GM23248 (cell line): Measurements from ENCODE around the genes FAM166B, CA9, SPAG8 and HINT2.

DNA sequence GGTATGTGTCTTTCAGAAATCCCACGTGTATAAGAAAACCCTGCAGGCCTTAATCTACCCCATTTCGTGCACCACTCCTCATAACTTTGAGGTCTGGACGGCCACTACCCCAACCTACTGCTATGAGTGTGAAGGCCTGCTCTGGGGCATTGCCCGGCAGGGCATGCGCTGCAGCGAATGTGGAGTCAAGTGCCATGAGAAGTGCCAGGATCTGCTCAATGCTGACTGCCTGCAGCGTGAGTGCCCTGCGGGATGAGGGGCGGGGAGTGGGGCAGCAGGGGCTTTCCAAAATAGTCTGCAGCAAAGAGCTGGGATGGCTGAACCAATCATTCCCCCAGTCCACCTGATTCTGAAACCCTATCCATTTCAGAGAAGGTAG is 113.9 kb upstream of the RUSC2 start:
- RAMPAGE, long total RNA: no peak

DNA sequence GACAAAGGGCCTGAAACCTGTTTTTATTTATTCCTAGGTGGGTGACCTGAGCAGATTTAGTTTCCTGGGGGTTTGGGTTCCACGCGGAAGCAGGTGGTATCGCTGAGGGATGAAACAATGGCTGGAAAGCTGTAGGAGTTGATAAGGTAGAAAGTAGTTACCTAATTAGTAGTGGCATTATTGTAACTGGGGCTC is 1.1 kb downstream of the RUSC2 start:
- RAMPAGE, long total RNA: no peak

DNA sequence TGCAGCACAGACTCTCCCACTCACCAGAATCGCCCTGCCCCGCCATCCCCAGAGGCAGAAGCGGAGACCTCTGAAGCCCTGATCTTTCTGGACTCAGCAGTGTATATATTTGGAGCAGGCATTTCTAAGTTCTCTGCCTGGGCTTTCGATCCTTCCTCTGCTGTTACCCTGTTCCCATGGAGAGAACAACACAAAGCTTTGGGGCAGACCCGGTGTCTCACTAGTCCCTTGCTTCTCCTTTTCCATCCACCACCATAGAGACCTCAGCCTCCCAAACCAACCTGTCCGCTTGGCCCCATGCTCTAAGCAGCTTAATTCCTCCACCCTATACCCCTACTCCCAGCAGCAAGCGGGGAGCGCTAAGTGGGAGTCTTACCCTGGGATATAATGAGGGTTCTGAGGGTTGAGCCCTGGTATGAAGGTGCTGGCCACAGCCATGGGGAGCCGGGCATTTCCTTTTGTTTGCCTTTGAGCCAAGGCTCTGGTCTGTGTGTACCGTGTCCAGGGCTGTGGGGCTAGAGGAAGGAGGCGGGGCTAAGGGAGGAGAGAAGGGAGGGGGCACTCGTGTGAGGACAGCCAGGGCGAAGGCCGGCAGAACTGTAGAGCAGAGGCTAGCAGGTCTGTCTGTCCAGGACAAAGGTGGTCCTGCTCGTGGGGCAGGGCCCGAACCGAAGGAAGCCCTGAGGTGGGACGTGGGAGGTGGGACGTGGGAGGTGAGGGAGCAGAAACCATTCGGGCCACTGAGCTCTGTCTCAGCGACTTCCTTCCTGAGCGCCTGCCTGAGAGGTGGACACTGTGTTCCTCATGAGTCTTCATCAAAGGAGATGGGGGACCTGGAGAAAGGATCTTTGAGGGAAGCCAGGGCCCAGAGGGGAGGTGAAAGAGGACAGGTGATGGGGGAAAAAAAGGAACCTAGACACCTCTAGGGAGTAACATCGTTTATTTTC is at the start of gene FAM166B:
Gene FAM166B (minus strand): TSS at position 488 of the 947 bp plus-strand sequence.
- RAMPAGE, long total RNA: no peak

DNA sequence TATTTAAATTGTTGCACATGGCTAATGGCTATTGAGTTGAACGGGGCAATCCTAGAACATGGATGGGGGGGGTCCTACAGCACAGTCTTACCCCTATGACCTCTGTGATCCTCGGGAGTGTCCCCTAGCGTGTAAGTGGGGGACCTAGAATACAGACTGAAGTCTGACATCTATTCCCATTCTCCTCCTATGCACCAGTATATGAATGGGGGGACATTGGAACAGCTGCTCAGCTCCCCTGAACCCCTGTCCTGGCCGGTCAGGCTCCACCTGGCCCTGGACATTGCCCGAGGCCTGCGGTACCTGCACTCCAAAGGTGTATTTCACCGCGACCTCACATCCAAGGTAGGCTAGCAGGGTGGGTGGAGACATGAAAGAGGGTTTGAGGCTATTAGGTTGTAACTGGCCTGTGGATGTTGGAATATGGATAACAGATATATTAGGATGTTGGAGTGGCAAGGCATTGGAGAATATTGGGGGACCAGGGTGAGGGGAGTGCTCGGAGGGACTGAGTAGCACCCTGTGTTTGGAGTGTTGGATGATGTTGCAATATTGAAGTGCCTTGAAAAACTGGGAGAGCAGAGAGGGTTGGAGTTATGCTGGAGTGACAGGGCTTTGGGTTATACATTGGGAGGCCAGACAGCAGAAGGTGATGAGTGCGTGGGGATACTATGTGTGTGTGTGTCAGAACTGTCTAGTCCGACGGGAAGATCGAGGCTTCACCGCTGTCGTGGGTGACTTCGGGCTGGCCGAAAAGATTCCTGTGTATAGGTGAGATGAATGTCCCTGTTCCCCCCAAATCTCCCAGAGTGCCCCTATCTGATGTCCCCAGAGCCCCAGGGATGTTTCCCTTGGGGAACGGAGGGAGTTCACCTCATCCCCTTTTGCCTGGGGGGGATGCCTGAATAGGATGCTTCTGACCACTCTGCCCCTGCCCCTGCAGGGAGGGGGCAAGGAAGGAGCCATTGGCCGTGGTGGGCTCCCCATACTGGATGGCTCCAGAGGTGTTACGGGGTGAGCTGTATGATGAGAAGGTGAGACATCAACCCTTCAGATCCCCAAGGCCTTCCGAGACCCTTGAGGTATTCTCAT is 1.9 kb downstream of the TESK1 start:
- RAMPAGE, long total RNA: no peak

- RAMPAGE, long total RNA: no peak
Measured at GRCh38 chr9:35659276-35660051, 1.4 kb downstream of the CCDC107 start.

DNA sequence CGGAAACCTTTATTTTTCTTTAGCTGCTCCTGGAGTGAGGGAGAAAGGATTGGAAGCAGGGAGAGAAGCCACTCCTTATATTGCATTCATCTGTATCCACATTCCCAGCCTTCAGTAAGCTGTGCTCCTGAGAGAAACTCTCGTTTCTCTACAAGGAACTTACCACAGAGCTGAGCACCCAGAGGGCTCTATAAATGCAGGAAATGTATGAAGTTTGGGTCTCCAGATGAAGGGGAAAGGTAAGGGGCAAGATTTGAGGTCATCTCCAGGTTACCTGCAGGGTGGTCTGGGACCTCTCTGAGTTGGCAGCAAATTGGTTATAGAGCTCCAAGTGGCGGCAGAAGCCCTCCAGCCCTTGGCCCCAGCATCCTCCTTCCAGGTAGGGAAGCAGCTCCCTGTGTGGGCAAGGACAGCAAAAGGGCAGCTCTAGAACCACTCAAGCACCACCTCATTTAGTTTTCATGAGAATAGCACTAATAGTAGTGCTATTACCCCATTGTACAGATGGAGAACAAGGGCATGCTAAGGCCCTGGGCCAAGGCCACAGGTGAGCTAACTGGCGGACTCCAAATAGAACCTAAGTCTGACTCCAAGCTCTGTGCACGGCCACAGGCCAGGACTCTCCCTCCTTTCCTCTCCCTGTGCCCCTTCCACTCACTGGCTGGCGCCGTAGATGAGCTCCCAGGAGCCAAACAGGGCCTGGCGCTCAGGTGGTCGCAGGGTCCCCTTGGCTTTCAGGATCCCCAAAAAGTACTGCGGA is 717 bp downstream of the ARHGEF39 start:
- RAMPAGE, long total RNA: no peak

GRCh38 chr9:35673336-35674356 is at the start of gene CA9:
TSS of gene CA9 (plus strand) at chr9:35673928.
- RAMPAGE, long total RNA: no peak

DNA sequence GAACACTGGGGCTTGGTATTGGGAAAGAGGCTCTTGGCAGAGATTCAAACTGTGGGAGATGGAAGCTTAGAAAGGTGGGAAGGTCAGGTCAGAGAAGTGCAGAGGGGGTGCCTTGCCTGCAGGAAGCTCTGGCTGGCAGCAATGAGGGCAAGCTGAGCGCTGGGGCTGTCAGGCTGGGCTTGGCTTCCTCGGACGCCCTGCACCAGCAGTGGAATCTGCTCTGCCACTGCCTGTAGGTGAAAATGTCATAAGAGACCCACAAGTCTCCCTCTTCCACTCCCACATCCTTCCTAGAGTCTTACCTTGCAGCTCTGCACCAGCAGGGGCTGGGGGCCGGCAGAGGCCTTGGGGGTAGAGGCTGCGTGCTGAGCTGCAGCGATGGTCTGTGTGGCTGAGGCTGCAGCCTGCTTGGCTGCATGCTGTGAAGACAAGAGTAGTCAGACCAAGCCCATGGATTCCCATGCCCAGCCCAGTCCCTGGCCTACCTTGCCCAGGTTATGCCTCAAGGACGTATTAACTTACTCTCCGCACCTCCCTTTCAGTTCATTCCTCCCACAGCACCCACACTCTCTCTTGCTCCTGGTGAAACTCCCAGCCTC is 17.4 kb downstream of the TLN1 start:
- RAMPAGE, long total RNA: no peak

GRCh38 chr9:35715057-35715937 is 16.7 kb downstream of the TLN1 start:
- RAMPAGE, long total RNA: no peak

DNA sequence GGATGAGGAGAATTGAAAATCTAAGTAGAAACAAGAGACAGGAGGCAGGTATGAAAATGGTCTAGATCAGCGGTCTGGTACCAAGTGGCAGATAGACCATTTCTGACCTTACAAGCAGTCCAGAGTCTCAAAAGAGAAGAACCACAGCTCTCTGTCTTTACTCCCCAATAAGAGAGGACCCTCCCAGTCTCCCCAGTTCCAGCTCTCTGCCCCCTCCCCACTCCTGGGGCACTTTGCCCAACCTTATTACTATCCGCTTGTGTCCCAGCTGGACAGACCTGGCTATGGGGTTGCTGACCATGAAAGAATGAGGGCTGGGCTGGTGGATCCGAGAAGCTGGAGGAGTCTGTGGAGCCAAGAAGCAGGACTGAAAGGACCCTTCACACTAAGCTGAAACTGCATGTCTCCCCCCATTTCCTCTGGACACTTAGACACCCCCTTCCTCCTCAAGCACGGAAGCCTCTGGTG is 4.6 kb downstream of the TLN1 start:
- RAMPAGE, long total RNA: no peak

DNA sequence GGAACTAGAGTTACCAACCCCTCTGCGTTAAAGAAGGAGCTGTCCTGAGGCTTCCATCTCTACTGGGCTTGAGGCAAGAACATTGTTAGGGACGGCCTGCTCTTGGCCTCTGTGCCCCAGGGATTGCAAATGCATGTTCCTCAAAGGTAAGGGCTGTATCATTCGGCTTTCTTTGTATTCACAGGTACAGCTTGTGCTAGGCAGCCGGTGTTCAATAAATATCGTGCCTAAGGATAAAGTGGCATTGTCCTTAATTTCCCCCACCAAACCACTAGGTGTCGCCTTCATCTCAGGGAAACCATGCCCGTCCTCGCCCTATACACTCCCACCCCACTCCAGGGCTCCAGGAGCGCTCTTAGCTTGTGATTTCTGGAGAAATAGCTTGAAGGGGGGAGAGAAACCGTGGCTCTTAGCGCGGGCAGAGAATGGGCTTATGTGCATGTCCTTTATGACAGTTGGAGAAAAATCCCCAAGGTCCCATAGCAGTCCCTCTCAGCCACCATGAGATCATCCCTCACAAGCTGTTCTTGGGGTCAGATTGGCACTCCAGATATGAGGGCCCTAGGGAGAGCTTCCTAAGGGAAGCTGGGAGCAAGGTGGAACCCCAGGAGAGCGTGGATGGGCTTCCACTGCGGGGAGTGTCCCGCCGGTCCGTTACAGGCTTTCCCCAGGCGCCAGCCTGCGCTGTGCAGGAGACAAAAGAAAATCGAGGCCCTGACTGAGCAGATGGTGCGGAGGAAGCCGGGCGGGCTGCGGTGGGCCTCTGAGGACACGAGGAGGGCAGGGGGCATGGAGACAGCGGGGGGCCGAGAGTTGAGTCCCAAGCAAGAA is 981 bp upstream of the NPR2 start:
- RAMPAGE, long total RNA: no peak

DNA sequence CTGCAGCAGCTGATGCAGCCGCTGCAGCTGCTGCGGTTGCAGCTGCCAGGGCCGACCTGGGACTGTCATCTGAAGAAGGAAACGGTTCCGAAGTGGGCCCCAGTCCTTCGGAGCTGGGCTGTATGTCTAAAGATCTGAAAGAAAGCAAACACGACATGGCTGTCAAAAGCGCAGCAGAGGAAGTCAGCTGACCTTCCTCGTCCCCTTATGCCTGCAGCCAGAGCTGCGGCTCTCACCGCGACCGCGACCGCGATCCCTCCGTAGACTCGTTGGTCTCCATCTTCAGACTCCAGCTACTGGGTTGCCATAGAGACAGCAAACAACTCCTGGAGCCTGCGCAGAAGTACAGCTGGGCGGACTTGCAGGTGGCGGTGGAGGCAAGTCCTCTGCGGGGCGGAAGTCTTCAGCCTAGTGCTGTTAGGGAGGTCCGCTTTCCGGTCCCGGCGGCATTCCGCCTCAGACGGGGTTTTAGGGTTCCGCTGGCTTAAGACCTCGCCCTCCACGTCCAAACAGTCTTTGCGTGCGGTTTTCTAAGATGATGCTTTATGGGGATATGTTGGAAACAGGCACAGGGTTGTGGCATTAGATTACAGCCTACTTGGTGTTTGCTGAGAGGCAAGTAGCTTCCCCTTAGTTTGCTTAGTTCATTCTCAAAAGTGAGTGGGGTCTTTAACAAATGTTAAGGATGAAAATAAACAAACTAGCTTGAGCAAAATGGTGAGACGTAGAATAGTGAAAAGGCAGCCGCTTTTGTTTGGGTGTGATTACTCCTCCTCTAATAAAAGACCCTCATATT is at the start of gene SPAG8:
Gene SPAG8 (minus strand): TSS at position 395 of the 796 bp plus-strand sequence.
- RAMPAGE, long total RNA: start-site peak on the minus strand centred at position 398 of the sequence, 38 bp wide, 5 and 20 reads in 2 replicates

DNA sequence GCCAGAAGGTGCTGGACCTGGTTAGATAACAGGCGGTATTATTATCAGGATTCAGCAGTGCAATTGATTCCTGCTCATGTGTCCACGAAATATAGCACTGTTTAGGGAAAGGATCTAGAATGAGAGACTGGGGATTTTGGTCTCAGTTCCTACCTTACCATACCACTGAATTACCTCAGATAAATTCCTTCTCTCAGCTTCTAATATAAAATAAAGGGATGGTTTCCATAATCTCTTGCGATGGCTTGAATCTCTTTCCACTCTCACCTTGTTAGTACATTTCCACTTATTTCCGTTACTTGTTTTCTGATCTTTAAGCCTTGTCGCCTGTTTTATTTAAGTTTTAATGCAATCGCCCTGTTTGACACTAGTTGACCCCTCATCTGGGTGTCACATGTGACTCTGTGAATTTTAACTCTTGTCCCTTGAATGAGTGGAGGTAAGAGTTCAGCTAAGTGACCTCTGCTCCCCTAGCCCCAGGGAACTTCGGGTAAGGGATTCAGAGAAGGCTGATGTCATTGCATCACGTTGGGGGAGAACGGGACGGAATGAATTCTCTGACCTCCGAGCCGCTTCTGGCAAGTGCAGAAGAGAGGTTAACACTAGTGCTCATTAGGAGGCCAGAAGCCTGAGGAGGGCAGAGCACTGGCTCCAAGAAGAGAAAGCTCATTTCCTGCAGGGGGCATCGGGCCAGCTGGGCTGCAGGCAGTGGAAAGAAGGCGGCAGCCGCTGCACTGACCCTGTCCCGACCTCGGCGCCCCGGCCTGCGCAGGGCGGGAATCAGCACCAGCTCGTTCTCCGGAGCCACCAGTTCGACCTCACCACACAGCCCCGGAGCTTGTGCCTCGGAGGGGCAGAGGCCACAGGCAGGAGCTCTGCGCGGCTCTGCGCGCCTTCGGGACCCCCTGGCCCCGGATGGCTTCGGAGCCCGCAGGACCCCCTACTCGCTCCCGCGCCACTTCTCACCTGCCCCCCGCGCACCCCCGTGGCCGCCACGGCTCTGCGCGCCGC is 604 bp downstream of the HINT2 start:
- RAMPAGE, long total RNA: no peak

- RAMPAGE, long total RNA: start-site peak on the minus strand at chr9:35814990-35815043, 165 and 219 reads in 2 replicates
Measured at GRCh38 chr9:35814944-35815534, at the start of gene HINT2. TSS of gene HINT2 (minus strand) at chr9:35815042.

DNA sequence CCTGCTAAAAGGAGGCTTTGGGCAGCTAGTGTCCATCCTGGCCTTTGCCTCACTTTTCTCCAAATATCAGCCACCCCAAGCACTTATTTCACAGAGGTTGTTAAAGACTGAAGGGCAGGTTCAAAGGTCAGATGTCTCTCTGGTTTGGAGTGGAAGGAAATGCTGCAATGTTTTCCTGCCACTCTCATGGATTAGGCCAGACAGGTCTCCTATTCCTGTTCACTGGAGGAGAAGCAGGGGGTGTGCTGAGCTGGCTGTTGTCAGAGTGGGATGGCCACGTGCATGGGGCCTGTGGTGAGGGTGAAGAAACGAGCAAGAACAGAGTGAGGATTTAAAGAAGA is 6.7 kb downstream of the TMEM8B start:
- RAMPAGE, long total RNA: no peak

- RAMPAGE, long total RNA: no peak
Measured at GRCh38 chr9:35848046-35848727, 19.2 kb downstream of the TMEM8B start.

- RAMPAGE, long total RNA: no peak
Measured at GRCh38 chr9:35962027-35962895, 4.3 kb upstream of the OR2S2 start.

- RAMPAGE, long total RNA: no peak
Measured at GRCh38 chr9:36144868-36145408, 8.4 kb downstream of the GLIPR2 start.

DNA sequence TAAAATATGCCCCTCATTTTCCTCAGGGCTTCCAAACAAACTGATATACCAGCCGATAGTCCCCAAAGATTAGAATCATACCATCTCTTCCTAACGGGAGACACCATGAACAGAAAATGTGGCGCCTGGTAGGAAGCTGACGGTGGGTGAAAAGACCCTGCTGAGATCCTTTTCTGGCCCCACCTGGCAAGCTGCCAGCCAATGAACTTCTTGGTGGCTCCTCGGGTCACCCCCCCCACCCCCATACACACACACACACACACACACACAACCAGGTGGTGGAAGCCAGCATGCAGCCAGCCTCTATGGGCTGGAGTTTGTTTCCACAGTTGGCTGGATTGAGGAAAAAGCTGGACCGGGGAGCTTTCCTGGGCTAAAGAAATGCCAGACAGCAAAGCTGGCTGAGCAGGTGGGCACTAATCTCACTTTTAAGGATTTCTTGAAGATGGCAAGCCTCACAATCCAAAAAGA is 4.8 kb upstream of the CCIN start:
- RAMPAGE, long total RNA: no peak

DNA sequence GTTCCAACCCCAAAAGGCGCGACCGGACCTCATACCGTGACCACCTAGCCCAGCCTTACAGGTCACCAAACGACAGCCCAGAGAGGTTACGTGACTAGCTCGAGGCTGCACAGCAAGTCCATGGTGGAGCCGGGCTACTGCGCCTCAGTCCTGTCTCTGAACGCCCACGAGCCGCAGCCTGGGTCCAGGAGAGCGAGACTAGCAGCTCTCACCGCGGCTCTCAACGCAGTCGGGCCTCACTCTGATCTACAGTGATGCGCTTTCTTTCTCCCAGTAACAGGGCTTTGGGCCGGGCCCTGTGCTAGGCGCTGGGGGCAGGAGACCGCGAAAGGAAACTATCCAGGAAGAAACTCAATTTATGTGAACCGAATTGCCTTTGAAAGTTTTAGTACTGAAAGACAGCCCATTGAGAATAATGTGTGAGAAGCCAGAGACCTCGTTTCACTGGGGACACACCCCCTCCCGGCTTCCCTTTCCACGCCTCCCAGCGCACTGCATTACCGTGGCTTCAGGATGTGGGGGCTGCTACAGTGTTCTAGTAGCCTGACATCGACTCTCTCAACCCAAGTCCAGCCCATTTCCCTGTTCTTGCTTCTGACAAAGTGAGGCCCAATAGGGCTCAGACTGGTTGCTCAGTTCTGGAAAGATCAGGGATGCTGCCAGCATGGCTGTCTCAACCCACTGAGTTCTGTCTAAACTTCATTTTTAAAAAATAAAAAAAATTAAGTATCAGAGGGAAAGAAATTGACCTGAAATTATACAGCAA is 3.6 kb downstream of the PAX5 start:
- RAMPAGE, long total RNA: no peak